Camera-type eye (tissue), 1 donor: ENCODE measurements around the genes TLN1, GBA2, FAM221B, CCIN and ZCCHC7.

DNA sequence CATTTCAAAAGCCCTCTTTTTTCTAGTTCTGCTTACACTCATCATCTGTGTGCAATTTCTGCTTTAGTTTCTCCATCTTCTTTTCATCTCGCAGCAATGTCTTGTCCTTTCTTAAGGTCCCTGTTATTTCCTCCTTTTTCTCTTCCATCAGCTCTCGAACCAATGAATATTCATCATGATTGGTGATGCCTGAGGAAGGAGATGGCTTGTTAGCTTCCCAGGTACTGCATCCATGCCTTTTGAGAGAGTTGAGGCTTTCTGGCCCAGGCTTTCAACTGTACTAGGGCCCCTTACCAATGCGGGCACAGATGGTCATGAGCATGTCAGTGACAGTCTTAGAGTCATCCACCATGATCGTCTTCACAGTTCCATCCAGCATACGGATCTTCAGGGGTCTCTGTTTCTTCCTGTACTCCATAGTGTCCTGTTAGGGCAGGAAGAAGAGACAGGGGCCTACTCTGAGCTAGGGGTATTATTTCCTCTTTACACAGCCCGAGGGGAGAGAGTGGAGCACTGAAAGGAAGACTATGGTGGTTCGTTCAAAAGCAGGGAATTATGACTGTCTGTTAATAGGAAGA is 7.4 kb downstream of the TLN1 start:
- RAMPAGE, long total RNA = no peak

GRCh38 chr9:35732035-35732745 is at the start of gene TLN1:
TSS of gene TLN1 (minus strand) at chr9:35732195.
- RAMPAGE, long total RNA = start-site peak on the plus strand at chr9:35732292-35732386, 20 reads; start-site peak on the plus strand at chr9:35732599-35732620, 45 reads

- RAMPAGE, long total RNA = no peak
These were observed at the start of gene GBA2 for GRCh38 chr9:35748509-35749483. TSS of gene GBA2 (minus strand) at chr9:35749228.

- RAMPAGE, long total RNA = no peak
These were observed 539 bp downstream of the MSMP start for GRCh38 chr9:35753360-35754113.

DNA sequence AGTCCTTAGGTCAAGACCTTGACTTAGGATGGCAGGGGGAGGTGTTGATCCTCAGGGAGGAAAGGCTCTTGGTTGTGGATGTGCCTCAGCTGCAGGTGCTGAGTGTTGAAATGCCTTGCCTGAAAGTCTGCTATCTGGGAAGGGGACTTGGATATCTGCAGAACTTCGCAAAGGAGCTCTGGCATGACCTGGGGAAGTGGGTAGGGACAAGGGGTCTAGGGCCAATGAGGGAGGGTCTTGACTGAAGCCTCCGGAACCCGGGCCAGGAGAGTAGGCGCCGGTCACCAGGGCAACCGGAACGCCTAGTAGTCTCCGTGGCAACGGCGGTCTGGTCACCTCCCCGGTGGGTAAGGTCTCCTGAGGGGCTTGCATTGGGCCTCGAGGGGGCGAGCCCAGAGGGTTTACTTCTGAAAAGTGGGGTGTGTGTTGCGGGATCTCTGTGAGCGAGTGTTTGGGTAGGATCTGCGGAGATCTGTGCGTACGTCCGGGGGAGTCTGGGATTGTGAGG is at the start of gene FAM221B:
Gene FAM221B, minus strand, starts transcription at position 243 of the 508 bp plus-strand sequence.
- RAMPAGE, long total RNA = no peak

- RAMPAGE, long total RNA = no peak
These were observed 6.7 kb upstream of the CCIN start for GRCh38 chr9:36162483-36162868.

GRCh38 chr9:36169120-36169532 is at the start of gene CCIN:
TSS of gene CCIN (plus strand) at chr9:36169388.
- RAMPAGE, long total RNA = no peak

DNA sequence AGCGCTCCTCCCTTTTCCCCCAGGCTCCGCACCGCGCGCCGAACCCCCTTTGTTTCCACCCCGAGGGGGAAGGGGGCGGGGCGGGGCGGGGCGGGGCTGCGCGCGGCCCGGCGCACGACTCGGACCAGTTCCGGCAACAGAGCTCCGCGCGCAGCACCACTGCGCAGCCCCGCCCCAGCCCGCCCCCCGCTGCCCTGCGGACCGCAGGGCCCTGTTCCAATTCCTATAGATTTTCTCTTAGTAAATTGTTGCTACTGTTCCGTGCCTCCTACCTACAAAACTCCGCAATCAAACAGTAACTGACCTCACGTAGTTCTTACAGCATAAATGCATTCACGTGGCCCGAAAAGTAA is 1.0 kb upstream of the RNF38 start:
- RAMPAGE, long total RNA = no peak

GRCh38 chr9:36413981-36414534 is 14.0 kb upstream of the RNF38 start:
- RAMPAGE, long total RNA = no peak

DNA sequence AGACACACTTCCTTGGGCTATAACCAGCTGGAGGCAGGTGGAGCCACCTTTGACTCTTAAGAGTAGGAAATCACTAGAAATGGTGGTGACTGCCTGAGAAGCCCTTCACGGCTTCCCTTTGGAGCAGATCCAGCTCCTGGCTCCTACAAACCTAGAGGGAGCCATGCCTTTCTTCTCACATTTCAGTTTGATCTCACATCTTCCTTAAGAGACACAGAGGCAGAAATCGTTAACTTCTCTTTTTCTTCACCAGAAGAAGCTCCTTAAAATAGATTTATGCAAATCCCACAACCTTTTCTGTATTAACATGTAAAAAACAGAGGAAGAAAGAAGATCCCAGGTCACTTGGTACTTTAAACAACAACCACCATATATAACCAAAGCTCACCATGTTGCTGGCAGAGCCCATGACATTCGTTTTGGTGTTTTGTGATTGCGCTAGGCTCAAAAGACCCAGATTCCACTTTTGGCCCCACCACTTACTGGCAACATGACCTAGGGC is 29.6 kb downstream of the PAX5 start:
- RAMPAGE, long total RNA = no peak

- RAMPAGE, long total RNA = no peak
These were observed 1.3 kb downstream of the PAX5 start for GRCh38 chr9:37032588-37033407.

GRCh38 chr9:37079280-37079639 is 41.1 kb upstream of the ZCCHC7 start:
- RAMPAGE, long total RNA = no peak

- RAMPAGE, long total RNA = no peak
These were observed 514 bp upstream of the ZCCHC7 start for GRCh38 chr9:37119901-37120219.

DNA sequence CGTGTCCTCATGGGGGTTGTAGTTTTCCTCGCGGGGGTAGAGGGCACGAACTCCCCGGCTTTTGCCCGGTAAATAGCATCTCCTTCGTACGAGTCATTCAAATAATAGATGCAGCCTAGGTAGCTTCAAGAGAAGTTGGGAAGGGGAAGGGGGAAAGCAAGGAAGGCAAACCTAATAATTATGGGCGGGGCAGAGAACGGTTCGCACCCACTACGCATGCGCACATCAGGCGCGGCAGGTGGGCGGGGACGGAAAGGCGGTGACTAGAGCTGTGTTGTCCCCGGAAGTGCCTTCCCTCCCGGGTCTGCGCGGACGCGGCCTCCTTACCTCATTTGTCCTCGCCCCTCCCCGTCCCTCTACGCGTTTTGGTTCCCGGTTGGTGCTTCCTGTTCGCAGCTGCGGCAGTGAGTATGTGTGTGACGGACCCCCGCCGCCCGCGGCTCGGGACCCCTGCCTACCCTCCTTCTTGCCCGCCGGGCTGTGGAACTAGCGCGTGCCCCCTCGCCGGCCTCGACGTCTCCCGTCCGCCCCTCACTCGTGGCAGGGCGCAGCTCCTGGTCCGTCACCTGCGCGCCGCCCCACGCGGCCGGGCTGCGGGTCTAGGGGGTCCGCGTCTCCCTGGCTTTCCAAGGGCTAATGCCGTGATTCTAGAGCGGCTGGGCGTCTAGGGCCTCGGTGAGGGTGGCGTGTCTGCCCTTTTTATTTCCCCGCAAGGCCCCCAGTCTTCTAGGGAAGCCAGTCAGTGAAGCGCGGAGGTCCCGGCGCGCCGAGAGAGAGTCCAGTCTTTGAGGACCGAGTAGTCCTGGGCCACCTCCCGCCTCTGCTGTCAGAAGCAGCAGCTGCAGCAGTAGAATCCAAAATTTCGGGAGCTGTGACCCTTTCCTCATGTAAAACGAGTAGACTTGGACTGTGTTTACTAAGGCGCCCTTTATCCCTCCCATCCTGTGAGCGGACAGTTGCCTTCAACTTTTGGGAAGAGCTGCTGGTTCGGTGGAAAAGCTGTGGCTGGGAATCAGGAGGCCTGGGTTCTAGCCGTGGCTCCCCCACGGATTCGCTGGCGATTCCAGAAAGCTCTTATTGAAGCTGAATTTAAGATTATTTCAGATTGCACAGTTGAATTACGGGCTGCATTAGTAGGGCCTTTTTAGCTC is at the start of gene ZCCHC7:
Gene ZCCHC7, plus strand, starts transcription at position 355 of the 1,151 bp plus-strand sequence.
- RAMPAGE, long total RNA = no peak

- RAMPAGE, long total RNA = no peak
These were observed 80.2 kb downstream of the ZCCHC7 start for GRCh38 chr9:37200404-37201051.

DNA sequence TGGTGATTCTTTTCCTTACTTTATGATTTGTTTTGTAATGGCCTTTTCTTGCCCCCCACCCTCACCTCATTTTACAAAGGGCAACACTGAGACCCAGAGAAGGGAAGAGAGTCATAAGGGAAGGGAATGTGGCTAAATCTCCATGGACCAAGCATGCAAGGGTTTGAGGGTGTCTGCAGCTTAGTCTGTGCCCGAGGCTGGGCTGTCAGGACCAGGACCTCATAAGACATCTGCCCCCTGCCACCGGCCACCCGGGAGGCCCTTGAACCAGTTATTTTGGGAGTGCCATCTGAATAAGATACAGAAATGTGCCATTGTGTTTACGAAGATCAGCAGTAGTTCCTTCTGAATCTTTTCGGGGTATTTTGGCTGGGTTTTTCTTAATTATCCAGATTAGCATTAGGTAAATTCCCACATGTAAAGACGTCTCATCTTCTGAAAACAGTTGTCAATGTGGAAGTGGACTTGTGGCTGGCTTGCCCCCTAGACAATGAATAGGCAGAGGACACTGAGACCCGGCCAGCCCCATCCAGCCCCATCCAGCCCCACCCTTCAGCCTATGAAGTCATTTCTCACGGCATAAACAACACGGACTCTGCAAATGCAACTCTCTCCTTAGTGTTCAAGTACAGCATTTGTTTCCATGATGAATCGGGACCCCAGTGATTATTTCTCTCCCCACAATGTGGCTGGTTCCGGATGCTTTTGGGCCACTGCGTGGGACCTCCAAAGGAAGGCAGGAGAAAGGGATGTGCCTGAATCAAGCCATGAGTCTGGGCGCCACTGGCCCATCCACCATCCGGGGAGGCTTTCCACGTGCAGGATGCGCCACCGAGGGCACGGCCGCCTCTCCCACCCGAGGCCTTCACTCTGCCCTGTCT is 44.3 kb upstream of the GRHPR start:
- RAMPAGE, long total RNA = no peak

DNA sequence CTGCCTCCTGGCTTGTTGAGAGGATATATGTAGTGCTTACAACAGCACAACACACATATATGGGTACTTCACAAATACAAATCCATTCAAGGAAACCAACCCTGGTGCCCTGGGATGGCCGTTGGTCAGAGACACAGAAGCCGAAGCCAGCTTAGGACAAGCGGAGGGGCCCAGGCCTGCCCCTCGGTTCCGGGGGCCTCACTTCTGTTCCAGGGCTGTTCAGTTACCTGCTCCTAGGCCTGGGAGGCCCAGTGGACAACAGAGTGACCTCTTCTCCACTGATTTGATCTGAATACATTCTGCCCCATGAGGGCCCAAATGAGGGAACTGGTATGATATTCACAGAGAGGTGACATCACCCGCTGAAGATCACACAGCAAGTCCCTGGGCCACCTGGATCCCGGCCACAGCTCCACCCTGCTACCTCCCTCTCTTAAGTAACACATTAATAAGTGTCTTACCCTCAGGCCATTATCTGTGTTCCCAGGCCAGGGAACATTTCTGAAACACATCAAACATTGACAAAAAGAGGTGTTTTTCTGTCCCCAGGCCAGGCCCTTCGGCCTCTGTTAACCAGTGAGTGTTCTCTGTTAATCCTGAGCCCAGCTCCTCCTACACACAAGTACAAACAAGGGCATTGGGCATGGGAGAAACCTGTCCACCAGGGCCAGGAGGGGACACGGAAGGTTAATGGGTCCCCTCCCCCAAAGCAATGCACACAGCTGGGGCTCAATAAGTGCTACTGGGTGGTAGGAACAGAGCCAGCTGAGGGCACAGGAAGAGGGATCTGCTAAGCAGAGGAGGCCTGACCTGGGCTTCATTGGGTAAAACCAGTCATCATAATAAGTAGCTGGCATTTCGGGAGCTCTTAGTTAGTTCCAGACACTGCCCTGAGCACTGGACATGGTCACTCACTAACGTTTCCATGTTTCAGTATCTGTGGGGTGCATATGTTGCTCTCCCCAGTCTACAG is 4.4 kb upstream of the GRHPR start:
- RAMPAGE, long total RNA = no peak

- RAMPAGE, long total RNA = no peak
These were observed 517 bp upstream of the GRHPR start for GRCh38 chr9:37421935-37422423.

- RAMPAGE, long total RNA = no peak
These were observed 7.2 kb downstream of the GRHPR start for GRCh38 chr9:37429474-37430396.

DNA sequence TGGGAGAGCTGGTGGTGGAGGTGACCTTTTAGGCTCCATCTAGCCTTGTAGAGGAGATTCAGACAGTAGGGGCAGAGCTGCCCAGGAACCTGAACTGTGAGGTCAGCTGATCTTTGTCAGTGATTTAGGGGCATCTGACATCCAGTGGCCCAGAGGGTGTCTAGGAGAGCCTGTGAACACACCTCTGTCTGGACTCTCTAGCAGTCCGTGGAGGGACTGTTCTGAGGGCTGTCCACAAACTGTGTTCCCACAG is 16.6 kb downstream of the POLR1E start:
- RAMPAGE, long total RNA = no peak